ENCODE measurements around a stretch of chr2.

- RRBS = 8% methylated on average over 8 of the region's 26 CpGs
Observed at GRCh38 chr2:176162976-176163543, 6.0 kb downstream of the HOXD3 start.

- RRBS = no CpG with 5 or more reads among the region's 5 CpGs
Observed at GRCh38 chr2:176518724-176519311, 249.6 kb downstream of the MTX2 start.

GRCh38 chr2:176553424-176554712, 284.6 kb downstream of the MTX2 start:
- RRBS = no CpG with 5 or more reads among the region's 31 CpGs

- RRBS = no CpG with 5 or more reads among the region's 10 CpGs
Observed at GRCh38 chr2:177170086-177170950, 42.3 kb upstream of the HNRNPA3 start.

- RRBS = no CpG with 5 or more reads among the region's 2 CpGs
Observed at GRCh38 chr2:177225914-177226344, 13.3 kb downstream of the HNRNPA3 start.

GRCh38 chr2:177327996-177328377, 63.5 kb upstream of the NFE2L2 start:
- RRBS = no CpG with 5 or more reads among the region's 2 CpGs

DNA sequence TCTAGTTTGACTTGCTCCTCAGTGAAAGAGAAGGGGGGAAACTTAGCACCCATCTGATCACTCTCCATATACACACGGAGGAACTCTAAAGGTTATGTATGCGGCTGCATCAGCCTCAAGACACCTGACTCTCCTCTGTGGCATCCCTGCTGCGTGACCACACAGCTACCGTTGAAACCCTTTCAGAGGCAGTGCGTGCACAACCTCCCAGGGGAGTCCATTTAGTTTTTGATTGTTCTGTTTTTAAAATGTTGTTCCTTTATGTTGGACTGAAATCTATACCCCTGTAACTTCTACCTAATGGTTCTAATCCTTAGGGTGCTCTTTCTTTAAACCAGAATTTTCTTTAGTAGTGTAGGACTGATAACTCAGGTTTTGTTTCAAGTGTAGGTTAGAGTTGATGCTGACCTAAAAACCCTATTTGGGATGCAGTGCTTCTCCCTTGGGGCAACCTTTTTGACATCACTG, 16.4 kb upstream of the TTC30A start:
- RRBS = no CpG with 5 or more reads among the region's 5 CpGs

DNA sequence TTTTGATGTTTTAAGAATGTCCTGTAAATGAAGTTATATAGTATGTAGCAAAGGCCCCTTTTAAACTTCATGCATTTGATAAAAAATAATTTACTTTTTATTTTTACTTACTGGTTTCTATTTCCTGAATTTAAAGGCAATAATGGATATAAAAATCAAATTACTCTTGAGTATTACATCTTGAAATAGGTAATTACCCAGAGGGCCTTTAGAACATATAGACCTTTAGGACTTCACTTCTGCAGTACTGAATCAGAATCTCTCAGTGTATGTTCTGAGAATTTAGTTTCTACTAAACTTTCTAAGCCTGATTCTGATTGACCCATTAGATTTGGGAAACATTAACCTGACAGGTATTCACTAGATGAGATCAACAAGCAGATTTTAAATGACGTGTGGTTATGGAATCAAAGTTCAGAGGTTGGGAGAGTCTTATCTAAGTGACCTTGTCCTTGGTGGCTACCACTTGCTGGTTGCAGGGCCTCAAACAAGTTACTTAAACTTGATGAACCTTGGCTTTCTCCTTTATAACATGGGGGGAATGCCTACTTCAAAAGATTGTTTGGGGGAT, 198.8 kb downstream of the PDE11A start:
- RRBS = no CpG with 5 or more reads among the region's 1 CpG

- RRBS = no CpG with 5 or more reads among the region's 9 CpGs
Observed at GRCh38 chr2:178454465-178455102, 3.4 kb downstream of the PJVK start.

DNA sequence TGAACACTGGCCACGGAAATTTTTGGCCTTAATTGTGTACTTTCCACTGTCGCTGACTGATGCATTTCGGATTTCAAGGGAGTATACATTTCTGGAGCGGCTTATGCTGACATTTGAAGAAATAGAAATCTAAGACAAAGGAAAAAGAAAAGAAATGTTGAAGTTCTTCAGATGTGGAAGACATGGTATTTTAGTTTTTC, 47.9 kb downstream of the PLEKHA3 start:
- RRBS = no CpG with 5 or more reads among the region's 4 CpGs

DNA sequence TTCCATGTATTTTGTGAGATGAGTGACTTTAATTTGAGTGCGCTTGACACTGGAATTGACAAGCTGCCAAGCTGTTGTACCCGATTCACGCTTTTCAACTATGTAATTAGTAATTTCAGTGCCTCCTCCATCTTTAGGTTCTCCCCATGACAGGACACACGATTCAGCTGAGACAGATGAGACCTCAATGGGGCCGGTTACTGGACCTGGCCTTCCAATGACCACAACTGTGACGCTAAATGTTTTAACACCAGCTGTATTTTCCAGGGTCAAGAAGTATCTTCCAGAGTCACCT, 67.2 kb downstream of the PLEKHA3 start:
- RRBS = no CpG with 5 or more reads among the region's 6 CpGs

- RRBS = no CpG with 5 or more reads among the region's 10 CpGs
Observed at GRCh38 chr2:178559782-178560436, 79.7 kb downstream of the PLEKHA3 start.

- RRBS = no CpG with 5 or more reads among the region's 8 CpGs
Observed at GRCh38 chr2:178719297-178719702, 87.9 kb downstream of the TTN start.

GRCh38 chr2:178727579-178727944, 79.7 kb downstream of the TTN start:
- RRBS = no CpG with 5 or more reads among the region's 4 CpGs

- RRBS = no CpG with 5 or more reads among the region's 2 CpGs
Observed at GRCh38 chr2:178754890-178755295, 52.3 kb downstream of the TTN start.

- RRBS = no CpG with 5 or more reads among the region's 8 CpGs
Observed at GRCh38 chr2:178767833-178768592, 39.2 kb downstream of the TTN start.

DNA sequence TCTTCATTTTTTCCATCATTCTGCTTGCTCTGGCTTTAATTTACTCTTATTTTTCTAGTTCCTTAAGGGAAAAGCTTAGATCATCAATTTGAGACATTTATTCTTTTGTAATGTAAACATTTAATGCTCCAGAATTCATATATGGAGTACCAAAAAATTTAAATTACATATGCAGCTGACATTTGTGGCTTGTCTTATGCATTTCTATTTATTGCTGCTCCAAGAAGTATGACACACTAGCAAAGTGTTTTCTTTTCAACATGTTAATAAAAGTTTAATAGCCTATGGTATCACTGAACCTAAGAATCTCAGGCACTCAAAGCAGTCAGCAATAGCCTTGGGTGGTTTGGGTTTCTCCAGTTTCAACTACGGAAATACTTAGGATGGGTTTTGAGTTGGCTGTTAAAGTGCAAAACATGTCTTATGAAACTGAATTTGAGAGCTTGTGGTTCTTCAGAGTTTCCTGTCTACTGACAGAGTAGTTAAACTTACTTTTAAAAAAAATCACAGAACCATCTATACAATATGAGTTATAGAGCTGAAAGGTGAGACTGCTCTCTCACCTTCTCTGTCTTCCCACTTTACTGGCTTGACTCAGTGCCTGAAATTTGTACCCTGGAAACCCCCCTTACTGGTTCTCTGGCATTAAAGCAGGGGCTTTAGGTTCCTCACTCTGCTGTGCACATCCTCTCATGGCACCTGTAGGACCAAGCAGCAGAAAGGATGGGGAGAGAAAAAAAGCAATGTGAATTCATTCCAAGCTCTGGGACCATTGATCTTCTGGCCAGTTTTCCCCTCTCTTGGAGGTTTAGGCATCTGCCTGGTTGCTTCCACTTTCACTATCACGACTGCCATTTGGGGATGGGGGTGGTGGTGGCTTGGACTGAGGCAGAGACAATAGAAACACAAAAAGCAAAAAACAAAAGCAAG, 18.2 kb downstream of the CCDC141 start:
- RRBS = no CpG with 5 or more reads among the region's 2 CpGs

DNA sequence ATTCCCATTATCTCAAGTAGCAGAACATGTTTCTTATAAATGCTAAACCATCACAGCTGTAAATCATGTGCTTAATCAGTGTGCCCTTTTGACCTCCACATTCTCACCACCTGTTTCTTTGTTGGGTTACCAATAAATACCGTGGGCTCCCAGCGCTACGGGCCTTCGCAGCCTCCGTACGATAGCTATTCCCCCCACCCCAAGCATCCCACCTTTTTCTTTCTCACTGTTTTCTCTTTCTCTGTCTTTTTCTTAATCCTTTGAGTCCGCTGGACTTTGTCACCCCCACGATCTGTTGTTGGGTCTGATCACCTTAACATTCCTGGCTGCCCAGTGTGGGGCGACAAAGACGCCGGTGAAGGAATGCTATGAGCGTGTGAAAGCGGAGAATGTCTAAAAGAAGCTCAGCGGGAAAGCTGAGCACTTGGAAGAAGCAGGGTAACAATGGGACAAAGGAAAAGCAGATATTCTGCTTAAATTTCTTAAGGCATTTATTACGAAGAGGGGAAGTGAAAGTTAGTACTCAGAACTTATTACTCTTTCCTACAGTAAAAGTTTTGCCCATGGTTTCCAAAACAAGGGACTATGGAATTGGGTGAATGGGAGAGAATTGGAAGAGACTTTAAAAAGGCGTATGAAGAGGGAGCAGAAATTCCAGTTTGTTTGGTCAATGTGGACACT, 49.7 kb upstream of the CWC22 start:
- RRBS = no CpG with 5 or more reads among the region's 16 CpGs

GRCh38 chr2:180057301-180057626, 50.2 kb upstream of the CWC22 start:
- RRBS = no CpG with 5 or more reads among the region's 5 CpGs

- RRBS = no CpG with 5 or more reads among the region's 9 CpGs
Observed at GRCh38 chr2:181803883-181804464, 87.6 kb upstream of the ITPRID2 start.

Data from amniotic epithelial cell (primary cell).